ENCODE results near the gene EP400.

GRCh38 chr12:131351308-131352135 lies 359.4 kb upstream of the SFSWAP start:
- PRO-cap = no peak
- RAMPAGE, long total RNA, 3 experiments = no peak in any of the 3 experiments

DNA sequence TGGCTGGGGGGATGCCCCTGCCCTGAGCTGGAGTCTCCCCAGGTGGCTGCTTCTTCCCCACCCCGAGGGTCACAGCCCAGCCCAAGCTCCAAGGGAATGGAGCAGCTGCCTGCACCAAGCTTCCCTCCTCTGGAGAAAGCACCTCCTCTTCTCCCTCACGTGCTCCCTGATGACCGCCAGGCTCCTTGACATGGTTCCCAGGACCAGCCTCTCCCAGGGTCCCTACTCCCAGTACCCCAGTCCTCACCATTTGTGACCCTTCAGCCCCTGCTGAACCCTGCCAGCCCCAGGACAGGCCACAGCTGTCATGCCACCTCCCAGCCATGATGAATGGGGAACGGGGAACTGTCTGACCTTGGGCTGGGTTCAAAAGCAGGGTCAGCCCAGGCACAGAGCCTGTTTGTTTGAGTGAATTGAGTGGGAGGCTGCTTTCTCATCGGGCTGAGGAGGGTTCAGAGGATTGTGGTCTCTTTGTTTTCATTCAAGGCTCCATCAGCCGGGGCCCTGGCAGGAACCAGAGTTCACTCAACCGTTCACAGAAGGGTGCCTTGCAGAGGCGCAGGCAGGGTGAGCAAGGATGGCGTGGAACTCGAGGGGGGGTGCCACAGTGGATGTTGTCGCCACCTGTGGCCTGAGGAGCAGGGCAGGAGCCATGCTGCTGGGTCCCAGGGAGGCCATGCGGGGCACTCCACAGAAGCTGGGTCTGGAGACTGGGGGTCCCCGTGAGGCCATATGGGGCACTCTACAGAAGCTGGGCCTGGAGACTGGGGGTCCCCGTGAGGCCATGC lies 344.5 kb upstream of the SFSWAP start:
- PRO-cap = no peak
- RAMPAGE, long total RNA, 3 experiments = no peak in any of the 3 experiments

DNA sequence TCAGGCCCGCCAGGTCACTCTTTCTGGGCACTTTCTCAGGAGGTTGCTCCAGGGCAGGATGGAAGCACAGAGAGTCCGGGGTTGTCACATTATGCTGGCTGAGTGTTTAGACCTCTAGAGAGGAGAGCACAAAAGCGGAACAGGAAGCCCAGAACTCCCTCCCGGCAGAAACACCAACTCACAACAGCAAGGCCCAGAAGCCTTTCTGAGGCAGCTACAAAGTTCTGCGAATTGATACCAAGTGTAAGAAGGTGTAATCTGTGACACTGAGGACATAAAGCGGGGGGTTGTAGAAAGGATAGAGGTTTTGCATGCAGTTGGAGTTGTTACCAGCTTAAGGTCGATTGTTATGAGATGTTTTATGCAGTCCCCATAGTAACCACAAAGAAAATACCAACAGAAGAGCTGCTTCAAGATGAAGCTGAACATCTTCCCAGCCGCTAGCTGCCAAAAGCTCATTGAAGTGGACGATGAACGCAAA lies 43.8 kb upstream of the SFSWAP start:
- PRO-cap = no peak
- RAMPAGE, long total RNA, 3 experiments = no peak in any of the 3 experiments

DNA sequence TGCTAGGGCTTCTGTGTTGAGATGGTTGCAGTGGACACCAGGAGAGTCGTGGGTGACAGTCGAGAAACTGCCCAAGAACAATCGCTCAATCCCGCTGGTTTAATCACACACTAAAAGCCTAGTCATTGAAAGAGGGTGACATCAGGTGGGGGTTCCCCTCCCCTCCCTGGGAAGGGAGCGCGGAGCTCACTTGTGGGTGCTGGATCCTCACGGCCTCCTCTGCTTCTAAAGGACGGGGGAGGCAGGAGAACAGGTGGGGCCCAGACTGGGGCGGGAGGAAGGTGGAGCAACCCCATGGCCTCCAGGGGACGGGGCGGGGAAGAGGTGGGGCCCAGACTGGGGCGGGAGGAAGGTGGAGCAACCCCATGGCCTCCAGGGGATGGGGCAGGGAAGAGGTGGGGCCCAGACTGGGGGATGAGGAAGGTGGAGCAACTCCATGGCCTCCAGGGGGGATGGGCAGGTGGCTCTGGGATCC lies 28.8 kb upstream of the SFSWAP start:
- PRO-cap = no peak
- RAMPAGE, long total RNA, 3 experiments = no peak in any of the 3 experiments

DNA sequence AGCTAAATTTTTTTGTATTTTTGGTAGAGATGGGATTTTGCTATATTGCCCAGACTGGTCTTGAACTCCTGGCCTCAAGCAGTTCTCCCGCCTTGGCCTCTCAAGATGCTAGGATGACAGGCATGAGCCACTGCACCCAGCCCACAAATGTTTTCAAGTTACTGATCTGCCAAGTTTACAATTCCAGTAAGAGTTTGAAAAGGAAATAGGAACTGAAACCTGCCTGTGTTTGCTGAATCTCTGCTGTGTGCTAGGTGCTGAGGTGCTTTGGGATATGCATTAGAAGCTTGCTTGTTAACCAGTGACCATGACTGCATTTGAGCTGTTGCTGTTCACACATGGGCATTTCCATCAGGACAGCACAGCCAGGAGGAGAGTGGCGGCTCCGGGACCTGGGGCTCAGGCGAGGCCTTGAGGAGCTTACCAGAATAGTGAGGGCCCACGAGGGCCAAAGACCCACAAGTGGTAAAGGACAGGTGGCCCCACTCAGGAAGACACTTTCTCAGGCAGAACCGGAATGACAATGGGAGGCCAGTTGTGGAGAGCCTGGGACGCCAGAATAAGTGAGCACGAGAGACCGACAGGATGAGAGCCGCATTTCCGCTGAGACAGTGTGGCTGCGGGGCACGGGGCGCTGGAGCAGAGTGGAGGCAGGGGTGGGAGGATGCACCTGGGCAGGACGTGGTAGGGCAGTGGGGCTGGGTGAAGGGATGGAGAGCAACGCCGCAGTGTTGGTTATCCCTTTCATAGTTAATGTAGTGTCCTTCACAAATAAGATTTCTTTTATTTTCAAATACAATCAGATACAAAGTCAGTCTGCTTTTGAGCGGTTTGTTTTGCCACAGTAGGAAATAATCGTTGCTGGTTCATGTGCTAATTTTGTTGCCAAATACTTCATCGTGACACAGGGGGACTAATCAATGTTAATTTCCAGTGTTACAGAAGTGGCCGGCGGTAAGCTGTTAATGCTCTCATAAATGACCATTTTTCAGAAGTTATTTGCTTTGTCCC lies 54.4 kb upstream of the MMP17 start:
- PRO-cap = no peak
- RAMPAGE, long total RNA, 3 experiments = no peak in any of the 3 experiments

GRCh38 chr12:131777559-131778322 lies 50.5 kb upstream of the MMP17 start:
- PRO-cap = no peak
- RAMPAGE, long total RNA, 3 experiments = no peak in any of the 3 experiments

DNA sequence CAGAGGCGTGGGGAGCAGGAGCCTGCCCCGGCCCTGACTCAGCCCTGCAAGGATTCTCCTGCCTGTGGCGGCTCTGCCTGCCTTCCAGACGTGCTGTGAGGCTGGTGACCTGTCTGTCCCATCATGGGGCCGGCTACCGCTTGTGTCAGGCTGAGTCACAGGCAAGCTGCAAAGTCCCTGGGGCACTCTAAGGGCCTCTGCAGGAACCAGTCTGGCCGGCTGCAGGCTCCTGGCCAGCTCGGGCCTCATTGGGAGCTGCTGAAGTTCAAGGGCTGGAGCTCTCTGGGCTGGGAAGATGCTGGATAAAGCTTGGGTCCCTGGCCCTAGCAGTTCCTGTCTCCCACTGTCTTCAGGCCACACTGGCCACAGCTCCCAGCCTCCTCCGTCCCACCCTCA lies 22.2 kb upstream of the ULK1 start:
- PRO-cap = no peak
- RAMPAGE, long total RNA, 3 experiments = no peak in any of the 3 experiments

- PRO-cap = no peak
- RAMPAGE, long total RNA, 3 experiments = no peak in any of the 3 experiments
These were observed 9.9 kb downstream of the ULK1 start for GRCh38 chr12:131904130-131904868.

- PRO-cap = no peak
- RAMPAGE, long total RNA, 3 experiments = no peak in any of the 3 experiments
These were observed 14.1 kb upstream of the PUS1 start for GRCh38 chr12:131914818-131915505.

DNA sequence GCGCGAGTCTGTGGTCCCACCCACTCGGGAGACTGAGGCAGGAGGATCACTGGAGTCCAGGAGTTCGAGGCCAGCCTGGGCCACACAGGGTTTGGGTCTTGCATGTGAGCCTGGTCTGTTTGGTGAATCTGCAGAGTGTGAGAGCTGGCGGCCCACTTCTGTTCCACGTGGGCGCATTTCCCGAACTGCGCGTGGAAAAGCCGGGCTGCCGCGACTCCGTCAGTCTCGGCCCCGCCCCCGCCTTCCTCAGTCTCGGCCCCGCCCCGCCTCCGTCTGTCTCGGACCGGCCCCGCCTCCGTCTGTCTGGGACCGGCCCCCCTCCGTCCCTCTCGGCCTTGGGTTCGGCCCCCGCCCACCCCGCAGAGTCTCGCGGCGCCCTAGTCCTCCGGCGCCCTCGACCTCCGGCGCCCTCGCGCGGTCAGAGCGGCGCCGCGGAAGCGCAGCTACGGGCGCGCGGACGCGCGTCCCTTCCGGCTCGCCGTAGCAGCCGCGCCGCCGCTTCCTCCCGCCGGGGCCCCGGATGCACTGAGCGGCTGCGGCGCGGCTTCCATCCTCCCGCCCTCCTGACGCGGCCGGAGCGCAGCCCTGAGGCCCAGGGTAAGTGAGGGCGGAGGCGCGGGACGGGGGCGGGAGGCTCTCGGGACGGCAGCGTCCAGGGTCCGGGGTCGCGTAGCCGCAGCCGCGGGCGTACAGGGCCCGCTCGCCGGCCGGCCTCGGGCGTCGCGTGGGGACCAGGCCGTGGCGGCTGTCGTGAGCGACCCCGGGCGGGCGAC lies at the start of gene EP400:
EP400 (plus strand) TSS at position 503 of the 773 bp plus-strand sequence.
- PRO-cap = bidirectional peak, plus-strand start at position 525 of the sequence, minus-strand start at position 187 of the sequence
- RAMPAGE, long total RNA, 3 experiments = start-site peak on the plus strand in 3 of 3 experiments, centred at positions 517 to 525 of the sequence, 32 to 43 reads per replicate

- PRO-cap = no peak
- RAMPAGE, long total RNA, 3 experiments = start-site peak on the plus strand in 1 of 3 experiments, at chr12:132067391-132067734 at its widest, 7 reads per replicate
These were observed 76.7 kb downstream of the DDX51 start for GRCh38 chr12:132067274-132067996.

DNA sequence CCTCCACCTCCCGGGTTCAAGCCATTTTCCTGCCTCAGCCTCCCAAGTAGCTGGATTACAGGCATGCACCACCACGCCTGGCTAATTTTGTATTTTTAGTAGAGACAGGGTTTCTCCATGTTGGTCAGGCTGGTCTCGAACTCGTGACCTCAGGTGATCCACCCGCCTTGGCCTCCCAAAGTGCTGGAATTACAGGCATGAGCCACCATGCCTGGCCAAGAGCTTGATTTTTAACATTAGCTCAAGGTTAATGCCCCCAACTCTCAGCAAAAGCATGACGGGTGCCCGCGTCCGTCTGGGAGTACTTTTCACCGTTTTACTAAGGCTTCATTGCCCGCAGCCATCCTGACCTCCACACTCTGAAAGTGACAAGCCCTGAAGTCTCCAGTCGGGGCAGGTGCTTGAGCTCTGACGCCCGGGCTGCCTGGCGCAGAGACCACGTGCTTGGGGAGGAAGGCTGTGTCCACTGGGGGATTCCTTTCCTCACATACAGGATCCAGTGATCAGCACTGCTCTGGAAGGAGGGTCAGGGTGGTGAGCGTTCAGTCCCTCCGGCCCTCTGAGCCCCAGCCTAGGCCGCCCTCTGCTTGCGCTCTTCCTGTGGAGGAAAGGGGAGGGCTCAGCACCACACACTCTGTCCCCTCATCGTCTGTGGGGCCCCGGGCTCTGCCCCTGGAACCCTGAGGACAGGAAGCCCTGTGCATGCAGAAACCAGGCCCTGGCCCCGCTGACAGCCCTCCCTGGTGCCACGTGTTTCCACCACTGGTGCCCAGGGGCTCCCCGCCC lies 5.2 kb downstream of the DDX51 start:
- PRO-cap = no peak
- RAMPAGE, long total RNA, 3 experiments = no peak in any of the 3 experiments

DNA sequence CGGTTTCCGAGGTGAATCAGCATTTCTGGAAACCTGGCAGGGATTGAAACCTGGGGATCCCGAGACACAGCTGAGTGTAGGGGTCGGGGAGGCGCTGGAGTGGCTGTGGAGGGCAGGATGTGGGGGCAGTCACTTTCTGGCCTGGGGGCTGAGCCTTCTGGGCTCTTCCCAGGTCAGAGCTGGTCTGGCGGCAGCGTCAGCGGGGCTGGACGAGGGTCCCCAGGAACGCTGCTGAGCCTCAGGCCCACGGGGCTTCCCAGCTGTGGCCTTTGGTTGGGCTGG lies 23.7 kb downstream of the NOC4L start:
- PRO-cap = no peak
- RAMPAGE, long total RNA, 3 experiments = no peak in any of the 3 experiments

DNA sequence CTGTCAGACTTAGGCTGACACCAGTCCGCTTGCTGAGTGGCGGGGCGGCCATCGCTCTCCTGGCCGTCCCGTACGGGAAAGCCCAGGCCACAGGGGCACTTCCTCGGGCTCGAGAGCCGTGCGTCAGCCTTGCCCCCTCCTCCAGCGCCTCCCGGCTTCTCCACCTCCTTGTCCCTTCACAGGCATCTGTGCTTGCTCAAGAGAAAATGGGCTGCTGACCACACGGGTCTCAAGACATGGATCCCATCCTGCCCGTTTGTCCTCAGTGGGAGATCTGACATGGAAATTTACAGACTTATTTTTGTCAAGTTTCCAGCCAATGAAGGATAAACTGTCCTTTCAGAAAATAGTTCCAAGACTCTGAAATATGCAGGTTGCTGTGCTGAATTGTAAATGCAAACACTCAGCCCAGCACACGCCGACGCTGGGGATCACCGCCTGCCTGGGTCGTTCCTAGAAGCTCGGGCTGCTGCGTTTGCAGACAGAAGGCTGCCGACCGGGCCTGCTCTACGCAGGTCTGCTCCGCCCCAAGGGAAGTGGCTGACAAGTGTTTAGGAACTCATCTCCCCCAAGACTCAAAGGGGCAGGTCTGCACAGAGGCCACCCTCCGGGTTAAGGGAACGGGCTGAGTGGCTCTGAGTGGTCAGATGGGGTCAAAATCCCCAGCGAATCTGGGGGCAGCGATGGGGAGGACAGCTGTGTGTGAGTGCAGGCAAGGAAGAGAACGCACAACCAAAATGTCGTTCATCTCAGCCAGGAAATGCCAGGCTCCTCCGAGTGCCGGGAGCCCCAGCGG lies 6.3 kb downstream of the GALNT9 start:
- PRO-cap = no peak
- RAMPAGE, long total RNA, 3 experiments = no peak in any of the 3 experiments

DNA sequence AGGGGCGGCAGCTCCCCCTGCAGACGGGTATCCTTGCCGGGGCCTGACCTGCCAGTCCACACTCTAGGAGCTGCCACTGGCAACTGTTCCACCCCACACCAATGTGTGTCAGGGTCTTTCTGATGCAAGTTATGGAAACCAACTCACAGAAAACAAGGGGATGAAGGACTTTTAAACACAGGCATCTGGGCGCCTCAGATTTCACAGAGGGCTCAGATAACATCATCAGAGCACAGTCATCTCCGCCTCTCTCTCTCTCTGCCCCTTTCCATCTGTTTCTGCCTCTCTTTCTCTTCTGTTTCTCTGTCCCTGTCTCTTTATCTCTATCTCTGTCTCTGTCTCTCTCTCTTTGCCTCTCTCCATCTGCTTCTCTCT lies 67.5 kb upstream of the FBRSL1 start:
- PRO-cap = no peak
- RAMPAGE, long total RNA, 3 experiments = no peak in any of the 3 experiments

DNA sequence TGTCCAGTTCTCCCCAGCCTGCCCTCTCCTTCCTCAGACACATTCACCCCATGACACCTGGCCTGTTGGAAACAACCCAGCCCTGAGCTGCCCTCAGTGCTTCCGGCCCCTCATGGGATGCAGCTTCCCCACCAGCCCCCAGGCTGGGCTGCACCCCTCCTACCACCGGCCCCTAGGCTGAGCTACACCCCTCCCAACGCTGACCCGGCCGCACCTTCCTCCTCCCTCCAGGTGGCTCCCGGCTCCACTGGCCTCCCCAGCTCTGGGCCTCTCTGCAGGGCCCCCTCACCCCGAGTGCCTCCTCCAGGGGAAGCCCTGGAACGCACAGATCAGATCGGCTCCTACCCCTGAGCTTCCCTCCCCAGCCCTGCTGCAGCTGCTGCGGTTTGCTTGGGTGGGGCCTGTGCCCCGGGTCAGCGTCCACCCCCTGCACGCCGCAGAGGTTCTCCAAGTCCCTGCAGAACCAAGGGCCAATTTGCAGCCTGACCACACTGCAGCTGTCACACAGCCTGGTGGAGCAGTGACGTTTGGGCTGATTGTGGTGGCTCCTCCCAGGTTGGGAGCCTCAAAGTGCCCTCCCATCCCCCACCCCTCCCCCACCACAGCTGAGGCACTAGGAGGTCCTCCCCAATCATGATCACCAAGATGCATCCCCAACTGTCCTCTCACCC lies 13.0 kb upstream of the FBRSL1 start:
- PRO-cap = no peak
- RAMPAGE, long total RNA, 3 experiments = no peak in any of the 3 experiments

DNA sequence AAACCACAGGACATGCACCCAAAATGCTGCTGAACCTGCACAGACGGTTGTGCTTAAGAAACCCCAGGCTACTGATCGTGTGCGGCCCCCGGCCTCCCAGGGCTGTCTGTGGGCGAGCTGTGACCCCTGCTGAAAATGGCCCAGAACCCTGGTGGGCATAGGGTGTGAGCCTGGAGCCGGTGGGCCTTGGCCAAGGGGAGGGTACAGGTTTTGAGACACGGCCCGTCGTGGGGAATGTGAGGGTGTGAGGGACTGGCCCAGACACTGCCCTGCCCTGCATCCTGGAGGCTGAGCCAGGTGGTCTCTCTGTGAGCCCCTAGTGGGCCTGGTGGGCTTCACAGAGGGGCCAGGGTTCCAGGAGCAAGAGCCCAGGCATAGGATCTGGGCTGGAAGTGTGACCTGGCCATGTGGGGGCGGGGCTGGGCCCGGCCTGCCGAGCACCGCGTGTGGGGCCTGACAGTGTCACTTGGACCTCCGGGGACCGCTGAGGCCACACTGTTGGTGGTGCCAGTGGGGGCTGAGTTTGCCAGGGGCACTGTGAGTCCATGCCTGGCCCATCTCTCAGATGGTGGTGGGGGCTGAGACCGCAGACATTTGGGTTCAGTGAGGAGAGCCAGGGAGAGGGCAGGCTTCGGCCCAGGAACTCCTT lies 5.1 kb downstream of the FBRSL1 start:
- PRO-cap = no peak
- RAMPAGE, long total RNA, 3 experiments = no peak in any of the 3 experiments

- PRO-cap = no peak
- RAMPAGE, long total RNA, 3 experiments = no peak in any of the 3 experiments
These were observed 27.2 kb downstream of the FBRSL1 start for GRCh38 chr12:132516799-132517982.

DNA sequence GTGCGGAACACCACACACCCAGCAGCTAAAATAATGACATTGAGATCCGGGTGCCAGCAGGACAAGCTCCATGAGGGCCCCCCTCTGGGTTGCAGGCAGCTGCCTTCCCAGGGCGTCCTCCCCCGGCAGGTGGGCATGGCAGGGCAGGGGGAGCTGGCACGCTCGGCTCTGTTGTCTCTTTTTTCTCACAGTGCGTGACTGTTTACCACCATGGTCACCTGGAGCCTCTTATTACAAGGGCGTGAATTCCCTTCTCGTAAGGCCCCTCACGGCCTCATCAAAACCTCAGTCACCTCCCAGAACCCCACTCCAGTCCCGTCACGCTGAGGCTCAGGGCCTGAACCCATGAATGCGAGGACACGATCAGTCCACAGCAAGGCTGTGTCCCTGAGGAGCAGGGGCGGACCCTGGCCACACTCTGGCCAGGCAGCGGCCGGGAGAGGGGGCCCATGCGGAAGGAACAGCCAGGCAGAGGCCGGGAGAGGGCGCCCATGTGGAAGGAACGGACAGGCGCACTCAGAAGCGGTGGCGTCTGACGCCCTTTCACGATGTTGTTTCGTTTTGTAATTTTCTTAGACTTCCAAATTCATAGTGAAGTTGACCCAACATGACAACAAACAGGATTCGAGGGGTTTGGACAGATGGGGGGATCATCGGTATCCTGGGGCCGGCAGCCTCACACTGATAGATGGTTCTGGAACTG lies 10.1 kb downstream of the LRCOL1 start:
- PRO-cap = no peak
- RAMPAGE, long total RNA, 3 experiments = no peak in any of the 3 experiments

DNA sequence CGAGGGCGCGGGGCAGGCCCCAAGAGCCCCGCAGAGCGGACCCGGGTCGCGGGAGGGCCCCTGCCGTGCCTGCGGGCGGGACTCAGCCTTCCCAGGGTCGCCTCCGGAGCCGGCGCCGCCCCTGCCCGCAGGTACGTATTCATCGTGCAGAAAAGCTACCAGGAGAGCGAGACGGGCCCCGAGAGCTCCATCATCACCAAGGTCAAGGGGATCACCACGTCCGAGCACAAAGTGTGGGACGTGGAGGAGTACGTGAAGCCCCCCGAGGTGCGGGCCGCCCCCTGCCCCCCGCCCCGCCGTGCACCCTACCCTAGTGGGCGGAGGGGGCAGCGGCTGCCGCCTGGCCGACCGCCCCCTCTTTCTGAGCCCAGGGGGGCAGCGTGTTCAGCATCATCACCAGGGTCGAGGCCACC lies 738 bp downstream of the P2RX2 start:
- PRO-cap = no peak
- RAMPAGE, long total RNA, 3 experiments = no peak in any of the 3 experiments